ENCODE data around the genes OOSP3, TMEM132A and SLC15A3.

DNA sequence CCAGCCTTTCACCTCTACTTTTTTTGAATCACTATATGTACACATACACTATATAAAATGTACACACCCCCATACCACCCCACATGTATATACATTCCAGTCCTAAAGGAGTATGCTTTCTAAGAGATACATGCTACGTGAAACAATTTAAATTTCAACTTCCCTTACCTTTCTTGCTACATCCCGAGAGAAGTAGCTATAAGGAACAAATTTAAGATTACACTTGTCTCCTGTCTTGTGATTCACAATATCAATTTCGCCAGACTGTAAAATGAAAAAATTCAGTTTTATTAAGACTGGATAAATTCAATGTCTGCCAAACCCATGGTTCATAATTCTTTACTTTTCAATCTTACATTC is 35.6 kb downstream of the OSBP start:
- PRO-cap: no peak
- RAMPAGE, long total RNA: start-site peak on the minus strand centred at position 233 of the sequence, 57 bp wide, 26 reads

GRCh38 chr11:59610254-59610872 is 5.2 kb downstream of the OSBP start:
- PRO-cap: no peak
- RAMPAGE, long total RNA: no peak

GRCh38 chr11:59878482-59878986 is at the start of gene OOSP3:
Gene OOSP3, plus strand, starts transcription at chr11:59878782.
- PRO-cap: no peak
- RAMPAGE, long total RNA: no peak

DNA sequence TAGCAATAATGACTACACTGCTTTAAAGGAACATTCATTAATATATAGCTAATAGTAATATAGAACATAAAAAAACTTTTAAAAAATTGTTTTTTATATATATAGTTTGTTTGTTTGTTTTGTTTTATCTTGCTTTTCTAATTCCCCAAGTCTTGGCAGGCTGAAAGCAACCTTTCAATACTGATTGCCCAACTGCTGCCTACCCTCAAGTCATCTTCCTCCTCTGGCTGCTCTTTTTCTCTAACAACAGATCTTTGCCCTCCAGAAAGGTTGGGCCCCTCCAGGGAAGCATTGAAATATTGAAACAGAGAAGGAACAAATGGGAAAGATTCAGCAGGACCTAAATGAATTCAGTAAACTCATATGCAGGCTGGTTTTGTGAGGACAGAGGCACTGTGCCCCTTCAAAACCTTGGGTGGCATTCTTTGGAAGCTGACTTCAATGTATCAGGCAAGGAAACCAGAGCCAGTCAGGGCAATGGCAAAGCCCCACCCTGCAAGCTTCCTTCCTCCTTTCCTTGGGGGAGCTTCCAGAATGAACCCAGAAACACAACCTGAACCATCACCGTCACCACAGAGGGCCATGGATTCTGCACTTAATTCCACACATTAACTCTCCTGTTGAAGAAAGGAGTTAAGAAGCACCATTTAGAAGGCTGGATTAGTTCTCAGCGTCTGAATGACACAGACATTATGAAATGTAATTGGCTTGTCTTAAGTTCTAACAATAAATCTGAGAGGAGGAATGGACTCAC is 813 bp upstream of the MS4A6A start:
- PRO-cap: no peak
- RAMPAGE, long total RNA: no peak

DNA sequence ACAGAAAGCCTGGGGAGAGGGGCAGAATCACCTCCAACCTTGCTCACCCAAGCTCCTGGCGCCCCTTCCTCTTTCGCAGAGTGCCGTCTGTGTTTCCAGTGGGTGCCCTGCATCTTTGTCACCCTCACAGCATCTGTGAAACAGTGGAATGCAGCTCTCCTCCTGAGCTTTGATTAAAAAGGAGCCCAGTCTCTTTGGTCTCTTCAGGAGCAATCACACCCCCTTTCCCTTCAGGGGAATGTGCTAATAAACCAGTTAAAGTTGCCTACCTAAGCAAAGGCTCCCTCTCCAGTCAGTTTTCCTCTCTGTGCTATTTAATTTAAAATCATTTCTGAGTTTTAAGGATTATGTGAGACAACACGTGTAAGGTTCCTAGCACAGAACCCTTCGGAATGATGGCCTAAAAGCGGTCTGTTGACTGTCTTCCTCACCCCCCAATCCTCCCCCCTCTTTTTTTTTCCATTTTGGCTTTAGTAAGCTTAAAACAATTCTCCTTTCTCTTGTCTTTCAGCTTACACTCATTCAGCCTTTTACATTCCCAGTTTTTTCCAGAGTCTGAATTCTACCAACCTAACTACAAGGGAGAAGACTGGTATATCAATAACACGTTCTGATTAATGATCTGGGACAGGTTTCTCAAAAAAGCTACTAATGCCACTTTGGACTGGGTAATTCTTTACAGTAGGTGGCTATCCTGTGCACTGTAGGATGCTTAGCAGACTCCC is 1.6 kb upstream of the MS4A6A start:
- PRO-cap: no peak
- RAMPAGE, long total RNA: no peak

- PRO-cap: no peak
- RAMPAGE, long total RNA: no peak
These were observed 1.8 kb downstream of the MS4A4A start for GRCh38 chr11:60282125-60282895.

DNA sequence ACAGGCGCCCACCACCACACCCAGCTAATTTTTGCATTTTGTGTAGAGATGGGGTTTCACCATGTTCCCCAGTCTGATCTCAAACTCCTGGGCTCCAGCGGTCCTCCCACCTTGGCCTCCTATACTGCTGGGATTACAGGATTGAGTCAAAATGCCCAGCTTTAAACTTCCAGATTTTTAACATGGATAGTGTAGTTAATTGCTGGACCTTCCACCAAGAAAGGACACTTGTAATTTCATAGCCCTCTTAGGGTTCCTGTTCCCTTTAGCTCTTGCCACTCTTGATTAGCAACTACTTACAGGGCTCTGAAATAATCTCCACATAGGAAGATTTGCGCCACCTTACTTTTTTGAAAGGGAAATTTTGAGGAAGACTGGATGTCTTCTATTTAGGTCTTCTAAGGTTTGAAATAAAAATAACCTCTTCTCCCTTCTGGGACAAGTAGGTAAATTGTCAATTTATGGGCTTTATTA is 2.8 kb downstream of the MS4A4A start:
- PRO-cap: no peak
- RAMPAGE, long total RNA: no peak

DNA sequence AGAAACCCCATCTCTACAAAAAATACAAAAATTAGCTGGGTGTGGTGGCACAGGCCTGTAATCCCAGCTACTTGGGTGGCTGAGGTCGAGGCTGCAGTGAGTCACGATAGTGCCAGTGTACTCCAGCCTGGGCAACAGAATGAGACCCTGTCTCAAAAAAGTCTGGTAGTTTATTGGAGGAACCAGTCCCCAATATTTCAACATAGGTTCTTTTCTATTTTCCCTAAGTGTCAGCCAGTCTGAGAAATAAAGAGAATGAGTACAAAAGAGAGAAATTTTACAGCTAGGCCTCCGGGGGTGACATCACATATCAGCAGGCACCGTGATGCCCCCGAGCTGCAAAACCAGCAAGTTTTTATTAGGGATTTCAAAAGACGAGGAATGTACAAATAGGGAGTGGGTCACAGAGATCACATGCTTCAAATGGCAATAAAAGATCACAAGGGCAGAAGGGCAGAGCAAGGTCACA is 4.9 kb downstream of the MS4A4A start:
- PRO-cap: no peak
- RAMPAGE, long total RNA: no peak

DNA sequence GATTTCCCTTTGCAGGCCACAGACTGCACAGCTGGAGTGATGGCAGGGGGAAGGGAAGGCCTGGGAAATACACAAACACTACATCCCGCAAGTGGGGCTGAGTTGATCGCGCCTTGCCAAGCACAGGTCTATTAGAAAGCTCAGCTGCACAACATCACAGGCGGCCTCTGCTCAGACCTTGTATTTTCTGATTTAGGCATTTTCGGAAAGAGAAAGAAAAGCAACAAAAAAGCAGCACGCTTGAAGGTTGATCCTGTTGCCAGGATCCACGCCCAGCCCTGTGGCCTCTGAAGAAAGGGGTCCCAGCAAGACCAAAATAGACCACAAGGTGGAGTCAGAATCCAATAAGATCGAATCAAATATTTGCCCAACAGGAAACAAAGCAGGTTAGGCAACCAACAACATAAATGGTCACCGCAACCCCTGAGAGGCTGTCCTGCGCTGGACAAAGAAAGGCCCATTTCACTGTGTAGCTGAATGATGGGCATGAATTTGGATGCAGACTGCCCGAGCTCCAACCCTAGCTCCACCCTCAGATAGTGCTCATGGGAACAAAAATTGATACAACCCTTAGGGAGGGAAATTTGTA is 1.8 kb downstream of the MS4A8 start:
- PRO-cap: no peak
- RAMPAGE, long total RNA: no peak

DNA sequence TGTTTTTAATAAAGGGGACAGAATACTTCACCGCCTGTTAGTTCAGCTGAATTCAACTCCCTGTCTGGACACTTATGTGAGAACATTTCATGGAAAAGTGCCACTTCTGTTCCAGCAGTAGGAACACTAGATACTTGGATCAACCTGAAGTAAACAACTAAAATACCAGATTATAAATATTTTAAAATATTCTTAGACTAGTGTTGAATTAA is 11.1 kb downstream of the ZP1 start:
- PRO-cap: no peak
- RAMPAGE, long total RNA: no peak

DNA sequence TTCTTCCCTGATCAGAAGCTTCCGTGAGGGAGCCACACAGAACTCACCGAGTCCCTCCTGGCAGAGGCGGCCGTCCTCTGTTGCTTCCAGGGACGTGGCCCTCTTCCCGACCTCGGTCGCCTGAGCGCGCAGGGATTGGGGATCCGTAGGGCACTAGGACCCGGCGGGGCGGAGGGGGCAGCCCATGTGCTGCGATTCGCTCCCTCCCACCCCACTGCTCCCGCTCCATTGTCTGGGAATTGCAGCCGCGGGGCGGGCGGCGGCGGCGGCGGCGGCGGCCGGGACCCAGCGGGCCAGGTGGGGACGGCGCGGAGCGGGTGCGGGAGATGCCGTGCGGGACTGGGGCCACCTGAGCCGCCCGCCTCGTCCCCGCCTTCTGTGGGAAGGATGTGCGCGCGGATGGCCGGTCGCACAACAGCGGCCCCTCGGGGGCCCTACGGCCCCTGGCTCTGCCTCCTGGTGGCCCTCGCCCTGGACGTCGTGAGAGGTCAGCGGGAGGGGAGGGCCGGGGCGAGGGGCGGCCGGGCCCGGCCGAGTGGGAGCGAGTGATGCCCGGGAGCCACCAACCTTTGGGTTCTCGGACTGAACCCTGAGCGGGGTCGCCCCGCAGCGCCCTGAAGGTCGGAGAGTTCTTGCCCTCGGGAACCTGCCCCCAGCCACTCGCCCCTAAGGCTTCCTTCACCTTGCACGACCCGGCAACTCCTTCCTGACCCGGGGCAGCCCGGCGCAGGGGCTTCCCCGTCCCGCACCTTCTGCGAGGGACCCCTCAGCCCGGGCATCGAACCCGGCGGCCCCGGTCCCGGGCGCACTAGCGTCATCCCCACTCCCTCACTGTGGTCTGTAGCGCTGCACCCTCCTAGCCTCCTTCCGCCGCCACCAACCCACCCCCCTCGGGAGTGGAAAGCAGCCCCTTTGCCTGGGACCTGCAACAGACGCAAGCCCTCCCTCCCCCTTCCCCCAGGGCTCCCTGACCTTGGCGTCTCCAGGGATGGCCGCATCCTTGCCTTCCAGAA is at the start of gene TMEM132A:
TMEM132A (plus strand) TSS at position 214 of the 1,013 bp plus-strand sequence.
- PRO-cap: unidirectional peak, plus-strand start at position 244 of the sequence
- RAMPAGE, long total RNA: no peak

GRCh38 chr11:60940871-60941475 is 11.0 kb downstream of the SLC15A3 start:
- PRO-cap: no peak
- RAMPAGE, long total RNA: no peak

- PRO-cap: unidirectional peak, minus-strand start at chr11:60951656; bidirectional peak, plus-strand start at chr11:60952262, minus-strand start at chr11:60952166
- RAMPAGE, long total RNA: start-site peak on the minus strand at chr11:60952076-60952257, 60 reads
These were observed at the start of gene SLC15A3 for GRCh38 chr11:60951566-60952424. Gene SLC15A3, minus strand, starts transcription at chr11:60952176.

DNA sequence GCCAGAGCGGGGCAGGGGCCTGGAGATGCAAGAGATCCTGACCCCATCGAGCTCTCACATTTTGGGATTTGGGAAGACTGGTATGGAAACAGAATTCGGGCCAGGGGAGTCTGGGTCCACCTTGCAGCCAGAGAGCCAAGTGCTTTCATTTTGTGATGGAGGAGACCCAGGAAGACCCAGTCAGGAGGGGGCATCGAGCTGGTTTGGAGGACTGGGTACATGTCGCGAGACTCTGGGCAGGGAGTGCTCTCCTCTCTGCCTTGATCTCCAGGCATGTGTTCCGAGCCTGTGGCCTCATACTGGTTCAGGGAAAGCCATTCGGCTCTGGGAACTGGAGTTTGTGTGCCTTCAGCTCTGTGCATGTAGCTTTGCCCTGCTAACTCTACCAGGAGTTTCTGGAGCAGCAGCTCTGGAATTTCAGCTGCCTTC is 1.1 kb downstream of the CD6 start:
- PRO-cap: no peak
- RAMPAGE, long total RNA: no peak

- PRO-cap: no peak
- RAMPAGE, long total RNA: no peak
These were observed 7.3 kb downstream of the CD6 start for GRCh38 chr11:60978625-60979368.

DNA sequence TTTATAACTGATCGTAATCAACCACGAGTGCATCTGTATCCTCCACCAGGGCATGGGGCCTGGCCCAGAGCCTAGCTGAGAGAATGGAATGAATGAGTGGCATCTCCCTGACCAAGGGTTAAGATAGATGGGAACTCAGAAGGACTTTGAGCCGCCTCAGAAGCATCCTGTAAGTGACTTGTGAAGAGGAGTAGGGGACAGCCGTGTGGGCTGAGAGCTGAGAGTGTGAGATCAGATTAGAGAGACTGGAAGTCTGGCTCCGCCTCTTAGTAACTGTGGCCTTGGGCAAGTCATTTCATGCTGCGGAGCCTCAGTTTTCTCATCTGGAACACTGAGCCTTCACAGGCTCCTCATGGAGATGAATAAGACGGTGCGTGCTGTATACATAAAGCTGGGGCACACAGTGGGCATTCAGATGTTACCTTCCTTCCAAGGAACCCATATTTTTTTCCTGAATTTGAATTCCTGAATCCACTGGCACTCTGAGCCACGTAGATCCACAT is 16.4 kb downstream of the CD6 start:
- PRO-cap: no peak
- RAMPAGE, long total RNA: no peak

GRCh38 chr11:61006750-61007146 is 35.3 kb downstream of the CD6 start:
- PRO-cap: no peak
- RAMPAGE, long total RNA: no peak

GRCh38 chr11:61119140-61119421 is 16.8 kb downstream of the CD5 start:
- PRO-cap: no peak
- RAMPAGE, long total RNA: no peak

GRCh38 chr11:61127994-61128518 is 25.8 kb downstream of the CD5 start:
- PRO-cap: no peak
- RAMPAGE, long total RNA: no peak

DNA sequence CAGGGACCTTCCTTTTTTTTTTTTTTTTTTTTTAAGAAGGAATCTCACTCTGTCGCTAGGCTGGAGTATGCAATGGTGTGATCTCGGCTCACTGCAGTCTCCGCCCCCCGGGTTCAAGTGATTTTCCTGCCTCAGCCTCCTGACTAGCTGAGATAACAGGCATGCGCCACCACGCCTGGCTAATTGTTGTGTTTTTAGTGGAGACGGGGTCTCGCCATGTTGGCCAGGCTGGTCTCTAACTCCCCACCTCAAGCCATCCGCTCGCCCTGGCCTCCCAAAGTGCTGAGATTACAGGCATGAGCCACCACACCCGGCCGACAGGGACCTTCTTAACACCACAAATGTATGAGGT is 11.3 kb downstream of the TKFC start:
- PRO-cap: no peak
- RAMPAGE, long total RNA: no peak